Peritoneum (tissue), 1 donor: ENCODE measurements around a stretch of chr21.

- PRO-cap = no peak
Observed at GRCh38 chr21:46128007-46128908, 27.1 kb downstream of the FTCD start.

DNA sequence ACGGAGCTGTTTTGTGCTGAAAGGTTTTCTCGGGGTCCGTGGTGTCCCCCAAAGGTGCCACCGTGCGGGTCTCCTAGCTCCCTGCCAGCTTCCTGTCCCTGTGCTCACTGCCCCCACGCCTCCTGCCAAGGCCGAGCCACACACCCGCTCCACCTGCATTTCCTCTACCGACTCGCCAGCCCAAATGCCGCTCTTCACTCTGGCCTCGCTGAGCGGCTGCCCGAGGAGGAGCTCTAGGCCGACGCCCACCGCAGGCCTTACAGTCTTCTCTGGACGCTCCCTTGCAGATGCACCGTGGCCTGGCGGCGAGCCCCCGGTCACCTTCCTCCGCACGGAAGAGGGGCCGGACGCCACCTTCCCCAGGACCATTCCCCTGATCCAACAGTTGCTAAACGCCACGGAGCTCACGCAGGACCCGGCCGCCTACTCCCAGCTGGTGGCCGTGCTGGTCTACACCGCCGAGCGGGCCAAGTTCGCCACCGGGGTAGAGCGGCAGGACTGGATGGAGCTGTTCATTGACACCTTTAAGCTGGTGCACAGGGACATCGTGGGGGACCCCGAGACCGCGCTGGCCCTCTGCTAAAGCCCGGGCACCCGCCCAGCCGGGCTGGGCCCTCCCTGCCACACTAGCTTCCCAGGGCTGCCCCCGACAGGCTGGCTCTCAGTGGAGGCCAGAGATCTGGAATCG lies 26.3 kb downstream of the FTCD start:
- PRO-cap = no peak

- PRO-cap = no peak
Observed at GRCh38 chr21:46242218-46243130, 13.9 kb upstream of the LSS start.

GRCh38 chr21:46284080-46284626 lies 1.3 kb downstream of the MCM3AP start:
- PRO-cap = no peak

GRCh38 chr21:46314977-46315728 lies 8.5 kb downstream of the C21orf58 start:
- PRO-cap = no peak

- PRO-cap = no peak
Observed at GRCh38 chr21:46424214-46424554, 34.5 kb upstream of the DIP2A start.

DNA sequence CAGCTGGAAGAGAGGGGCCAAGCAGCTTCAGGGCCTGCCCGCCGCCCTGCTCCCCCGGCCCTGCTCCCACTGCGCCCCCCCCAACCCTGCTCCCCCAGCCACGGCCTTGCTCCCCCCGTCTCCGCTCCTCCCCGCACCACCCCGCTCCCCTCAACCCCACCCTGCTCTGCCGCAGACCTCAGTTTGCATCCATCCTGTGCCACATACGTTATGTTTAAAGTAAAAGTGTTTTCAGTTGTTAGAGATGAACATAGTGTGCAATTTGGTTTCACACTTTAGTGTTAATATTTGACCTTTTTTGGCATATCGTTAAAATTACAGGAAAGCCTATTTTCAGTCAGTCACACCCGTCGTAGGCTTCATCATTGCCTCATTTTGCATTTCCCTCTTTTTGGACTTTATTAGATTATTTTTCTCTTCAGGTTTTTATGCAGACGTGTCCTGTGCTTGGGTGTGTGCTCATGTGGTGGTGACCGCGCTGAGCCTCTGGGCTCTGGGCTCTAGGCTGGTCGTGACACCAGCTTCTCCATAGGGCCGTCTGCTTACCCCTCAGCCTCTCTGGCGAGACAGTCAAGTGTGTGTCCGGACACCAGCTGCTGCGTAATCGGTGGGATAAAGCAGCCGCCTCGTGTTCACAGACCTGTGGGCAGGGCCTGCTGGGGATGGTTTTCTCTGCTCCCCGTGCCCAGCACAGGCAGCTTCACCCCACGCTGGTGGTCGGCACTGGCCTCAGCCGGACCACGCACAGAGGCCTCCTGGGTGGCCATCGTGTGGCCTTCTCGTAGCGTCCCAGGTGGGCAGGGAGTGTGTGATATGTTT lies 33.8 kb upstream of the DIP2A start:
- PRO-cap = no peak

- PRO-cap = no peak
Observed at GRCh38 chr21:46515054-46515630, 56.5 kb downstream of the DIP2A start.

DNA sequence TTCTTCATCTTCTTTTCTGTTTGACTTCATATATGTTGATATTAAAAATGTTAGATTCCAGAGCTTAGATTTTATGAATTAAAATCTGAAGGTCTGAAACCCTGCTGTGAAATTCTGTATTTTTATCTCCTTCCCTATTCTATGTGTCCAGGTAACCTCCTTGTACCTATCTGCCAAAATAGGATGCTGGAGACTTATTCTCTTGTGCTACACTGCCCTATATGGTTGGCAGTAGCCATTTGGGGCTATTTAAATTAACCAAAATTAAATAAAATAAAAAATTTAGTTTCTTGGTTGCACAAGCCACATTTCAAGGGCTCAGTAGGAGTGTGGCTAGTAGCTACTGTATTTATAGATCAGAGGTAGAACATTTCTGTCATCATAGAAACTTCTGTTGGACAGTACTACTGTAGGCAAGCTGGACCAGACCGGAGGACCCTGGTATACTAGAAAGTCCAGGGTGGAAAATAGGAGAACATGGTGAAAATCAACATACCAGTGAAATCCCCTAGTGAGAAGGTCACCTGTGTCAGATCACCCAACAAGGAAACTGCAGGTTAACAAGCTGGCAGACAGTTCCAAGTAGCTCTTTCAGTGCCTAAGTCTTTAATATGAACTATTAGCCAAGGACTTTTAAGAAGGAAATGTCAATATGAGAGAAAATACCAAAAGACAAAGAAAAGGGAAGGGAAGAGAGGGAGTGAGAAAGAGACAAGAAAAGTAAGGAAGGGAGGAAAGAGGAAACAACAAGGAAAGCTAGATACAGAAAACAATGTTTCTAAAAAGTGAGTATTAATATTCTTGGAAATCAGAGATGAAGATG lies 71.2 kb downstream of the DIP2A start:
- PRO-cap = no peak

DNA sequence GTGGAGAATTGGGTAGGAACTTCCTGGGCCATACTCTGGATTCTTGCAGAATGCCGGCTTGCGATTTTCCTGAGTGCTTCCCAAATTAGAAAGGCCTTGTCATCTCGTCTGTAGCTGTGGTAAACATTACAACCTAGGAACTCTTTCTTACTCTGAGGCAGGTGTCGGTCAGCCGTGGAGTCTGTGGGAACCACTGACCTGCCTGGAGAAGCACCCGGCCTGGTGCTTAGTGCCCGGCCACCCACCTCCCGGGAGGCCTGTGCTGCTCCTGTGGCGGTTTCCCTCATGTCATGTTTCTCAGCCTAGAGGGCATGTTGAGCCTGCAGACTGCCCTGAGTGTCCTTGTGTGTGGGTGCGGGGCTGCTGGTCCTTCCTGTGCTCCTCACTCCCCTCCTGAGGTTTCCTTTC lies 64.7 kb downstream of the S100B start:
- PRO-cap = no peak

- PRO-cap = no peak
Observed at GRCh38 chr21:46550429-46551113, 54.3 kb downstream of the S100B start.